Spleen (tissue), 7 donors: Measurements from ENCODE around the gene RIOK2.

GRCh38 chr5:95817248-95817980 lies 5.1 kb downstream of the GLRX start:
- PRO-cap, 4 experiments = no peak in any of the 4 experiments
- RAMPAGE, long total RNA, 4 experiments = no peak in any of the 4 experiments

GRCh38 chr5:95823433-95824581 lies 1.3 kb upstream of the GLRX start:
- PRO-cap, 4 experiments = peak in 4 of 4 experiments; most common plus-strand start chr5:95823887 (in 1); most common minus-strand start chr5:95824360 (in 4)
- RAMPAGE, long total RNA, 4 experiments = start-site peak on the minus strand in 1 of 4 experiments, at chr5:95824315-95824387 at its widest, 5 reads per replicate

DNA sequence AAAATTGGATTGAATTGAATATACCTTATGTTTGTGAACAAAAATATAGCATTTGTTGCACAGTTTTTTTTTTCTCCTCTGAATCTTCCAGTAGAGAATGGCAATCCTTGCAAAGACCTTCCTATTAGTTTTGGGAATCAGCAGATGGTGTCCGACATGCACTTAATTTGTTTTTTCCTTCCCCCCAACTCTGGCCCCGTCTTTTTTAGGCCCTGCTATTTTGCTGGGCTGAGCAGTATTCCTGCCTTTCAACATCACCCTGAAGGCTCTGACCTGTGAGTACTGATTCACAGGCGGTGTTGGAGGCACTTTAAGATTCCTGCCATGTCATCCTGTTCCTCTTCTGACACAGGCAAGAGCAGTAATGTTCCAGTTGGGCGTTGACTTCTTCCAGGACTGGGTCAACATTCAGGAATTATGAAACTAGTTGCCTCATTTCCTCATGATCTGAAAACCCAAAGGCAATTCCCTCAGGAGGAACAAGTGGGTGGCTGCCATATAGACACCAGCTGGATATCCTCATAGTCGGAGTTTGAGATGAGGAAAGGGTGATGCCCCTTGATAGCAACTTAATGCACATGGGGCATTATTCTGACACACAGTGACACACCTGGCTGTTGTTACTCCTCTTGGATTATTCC lies 19.3 kb upstream of the GLRX start:
- PRO-cap, 4 experiments = no peak in any of the 4 experiments
- RAMPAGE, long total RNA, 4 experiments = no peak in any of the 4 experiments

DNA sequence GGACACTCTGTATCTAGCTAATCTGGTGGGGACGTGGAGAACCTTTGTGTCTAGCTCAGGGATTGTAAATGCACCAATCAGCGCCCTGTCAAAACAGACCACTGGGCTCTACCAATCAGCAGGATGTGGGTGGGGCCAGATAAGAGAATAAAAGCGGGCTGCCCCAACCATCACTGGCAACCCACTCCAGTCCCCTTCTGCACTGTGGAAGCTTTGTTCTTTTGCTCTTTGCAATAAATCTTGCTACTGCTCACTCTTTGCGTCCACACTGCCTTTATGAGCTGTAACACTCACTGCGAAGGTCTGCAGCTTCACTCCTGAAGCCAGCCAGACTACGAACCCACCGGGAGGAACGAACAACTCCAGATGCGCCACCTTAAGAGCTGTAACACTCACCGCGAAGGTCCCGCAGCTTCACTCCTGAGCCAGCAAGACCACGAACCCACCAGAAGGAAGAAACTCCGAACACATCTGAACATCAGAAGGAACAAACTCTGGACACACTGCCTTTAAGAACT lies 29.6 kb upstream of the GLRX start:
- PRO-cap, 4 experiments = no peak in any of the 4 experiments
- RAMPAGE, long total RNA, 4 experiments = no peak in any of the 4 experiments

GRCh38 chr5:95878709-95879629 lies 56.4 kb upstream of the GLRX start:
- PRO-cap, 4 experiments = no peak in any of the 4 experiments
- RAMPAGE, long total RNA, 4 experiments = no peak in any of the 4 experiments

DNA sequence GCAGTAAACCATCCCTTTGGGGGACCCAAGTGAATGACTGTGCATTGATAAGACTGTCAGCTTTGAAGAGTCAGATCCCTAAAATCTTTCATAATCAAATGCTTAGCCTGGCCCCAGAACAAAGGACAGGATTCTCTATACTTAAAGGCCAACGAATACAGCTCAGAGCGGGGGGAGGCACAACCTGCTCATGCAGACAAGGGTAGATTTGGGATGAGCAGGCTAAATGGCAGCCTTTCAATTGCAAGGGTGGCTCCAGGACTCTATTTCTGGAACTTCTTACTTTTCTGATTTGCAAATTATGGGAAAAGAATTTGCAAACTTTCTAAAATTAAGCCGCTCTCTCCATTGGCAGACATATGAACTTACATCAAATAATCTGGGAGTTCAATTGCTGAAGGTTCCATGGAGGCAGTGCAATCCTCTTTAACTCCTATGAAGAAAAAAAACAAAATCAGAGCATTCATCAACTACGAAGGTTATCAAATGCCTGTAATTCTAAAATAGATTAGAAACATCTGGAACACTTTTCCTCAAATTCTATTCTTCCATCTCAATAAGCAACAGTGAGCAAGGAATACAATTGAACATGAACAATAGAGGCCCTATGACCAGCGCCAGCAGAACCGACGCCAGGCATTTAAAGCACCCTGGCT lies 66.3 kb downstream of the ELL2 start:
- PRO-cap, 4 experiments = no peak in any of the 4 experiments
- RAMPAGE, long total RNA, 4 experiments = no peak in any of the 4 experiments

GRCh38 chr5:95896618-95897311 lies 64.9 kb downstream of the ELL2 start:
- PRO-cap, 4 experiments = no peak in any of the 4 experiments
- RAMPAGE, long total RNA, 4 experiments = no peak in any of the 4 experiments

- PRO-cap, 4 experiments = no peak in any of the 4 experiments
- RAMPAGE, long total RNA, 4 experiments = no peak in any of the 4 experiments
Measured at GRCh38 chr5:95899805-95900243, 61.8 kb downstream of the ELL2 start.

GRCh38 chr5:95939523-95940177 lies 22.0 kb downstream of the ELL2 start:
- PRO-cap, 4 experiments = no peak in any of the 4 experiments
- RAMPAGE, long total RNA, 4 experiments = no peak in any of the 4 experiments

DNA sequence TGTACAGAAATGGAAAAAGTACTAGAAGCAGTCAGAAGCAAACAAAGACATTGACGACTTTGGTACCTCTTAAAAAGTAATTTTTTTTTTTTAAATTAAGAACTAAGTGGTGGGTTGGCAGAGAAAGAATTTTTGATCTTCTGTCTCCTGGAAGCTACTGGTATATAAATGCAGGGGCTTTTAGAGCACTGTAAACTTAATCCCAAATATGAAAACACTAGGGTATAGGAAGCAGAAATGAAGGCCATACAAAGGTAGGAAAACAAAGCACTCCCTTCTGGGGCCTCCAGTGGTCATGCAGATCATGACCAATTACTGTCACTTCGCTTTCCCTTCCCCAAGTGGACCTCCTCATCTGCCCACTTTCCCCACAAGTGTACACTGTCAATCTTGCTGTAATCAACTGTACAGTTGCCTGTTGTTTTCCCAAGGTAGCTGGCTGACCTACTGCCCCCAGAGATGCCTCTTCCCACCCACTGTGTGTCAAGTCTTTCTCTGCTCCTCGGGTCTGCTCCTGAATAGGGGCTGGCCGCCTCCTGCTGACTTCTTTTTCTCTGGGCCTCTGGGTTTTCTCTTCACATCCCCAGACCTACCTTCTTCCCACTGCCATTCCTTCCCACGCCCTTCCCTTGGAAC lies 2.7 kb downstream of the ELL2 start:
- PRO-cap, 4 experiments = peak in 1 of 4 experiments; most common minus-strand start position 549 of the sequence (in 1)
- RAMPAGE, long total RNA, 4 experiments = no peak in any of the 4 experiments

DNA sequence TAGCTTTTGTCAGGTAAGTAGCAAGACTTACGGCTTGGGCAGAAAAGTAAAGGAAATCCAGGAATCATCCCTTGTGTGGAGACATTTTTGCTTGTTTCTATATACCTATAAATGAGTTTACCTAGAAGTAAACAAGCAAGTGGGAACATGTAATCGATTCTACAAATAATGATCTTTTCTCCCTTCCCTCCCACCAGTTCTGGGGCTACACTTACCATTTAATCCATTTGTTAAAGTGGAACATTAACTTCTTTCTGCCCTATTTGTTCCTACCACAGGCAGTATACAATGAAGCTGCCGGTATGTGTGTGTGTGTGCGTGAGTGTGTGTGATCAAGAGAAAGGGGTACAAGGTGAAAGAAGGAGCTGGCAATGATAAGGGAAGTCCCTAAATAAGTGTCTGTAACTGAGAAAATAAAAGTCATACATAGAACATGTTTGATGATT lies 26.4 kb upstream of the ELL2 start:
- PRO-cap, 4 experiments = no peak in any of the 4 experiments
- RAMPAGE, long total RNA, 4 experiments = no peak in any of the 4 experiments

DNA sequence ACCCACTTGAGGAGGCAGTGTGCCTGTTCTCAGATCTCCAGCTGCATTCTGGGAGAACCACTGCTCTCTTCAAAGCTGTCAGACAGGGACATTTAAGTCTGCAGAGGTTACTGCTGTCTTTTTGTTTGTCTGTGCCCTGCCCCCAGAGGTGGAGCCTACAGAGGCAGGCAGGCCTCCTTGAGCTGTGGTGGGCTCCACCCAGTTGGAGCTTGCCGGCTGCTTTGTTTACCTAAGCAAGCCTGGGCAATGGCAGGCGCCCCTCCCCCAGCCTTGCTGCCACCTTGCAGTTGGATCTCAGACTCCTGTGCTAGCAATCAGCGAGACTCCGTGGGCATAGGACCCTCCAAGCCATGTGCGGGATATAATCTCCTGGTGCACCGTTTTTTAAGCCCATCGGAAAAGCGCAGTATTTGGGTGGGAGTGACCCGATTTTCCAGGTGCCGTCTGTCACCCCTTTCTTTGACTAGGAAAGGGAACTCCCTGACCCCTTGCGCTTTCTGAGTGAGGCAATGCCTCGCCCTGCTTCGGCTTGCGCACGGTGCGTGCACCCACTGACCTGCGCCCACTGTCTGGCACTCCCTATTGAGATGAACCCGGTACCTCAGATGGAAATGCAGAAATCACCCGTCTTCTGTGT lies 147.0 kb upstream of the ELL2 start:
- PRO-cap, 4 experiments = no peak in any of the 4 experiments
- RAMPAGE, long total RNA, 4 experiments = no peak in any of the 4 experiments

GRCh38 chr5:96146730-96147207 lies 185.1 kb upstream of the ELL2 start:
- PRO-cap, 4 experiments = peak in 1 of 4 experiments; most common minus-strand start chr5:96146879 (in 1)
- RAMPAGE, long total RNA, 4 experiments = no peak in any of the 4 experiments

DNA sequence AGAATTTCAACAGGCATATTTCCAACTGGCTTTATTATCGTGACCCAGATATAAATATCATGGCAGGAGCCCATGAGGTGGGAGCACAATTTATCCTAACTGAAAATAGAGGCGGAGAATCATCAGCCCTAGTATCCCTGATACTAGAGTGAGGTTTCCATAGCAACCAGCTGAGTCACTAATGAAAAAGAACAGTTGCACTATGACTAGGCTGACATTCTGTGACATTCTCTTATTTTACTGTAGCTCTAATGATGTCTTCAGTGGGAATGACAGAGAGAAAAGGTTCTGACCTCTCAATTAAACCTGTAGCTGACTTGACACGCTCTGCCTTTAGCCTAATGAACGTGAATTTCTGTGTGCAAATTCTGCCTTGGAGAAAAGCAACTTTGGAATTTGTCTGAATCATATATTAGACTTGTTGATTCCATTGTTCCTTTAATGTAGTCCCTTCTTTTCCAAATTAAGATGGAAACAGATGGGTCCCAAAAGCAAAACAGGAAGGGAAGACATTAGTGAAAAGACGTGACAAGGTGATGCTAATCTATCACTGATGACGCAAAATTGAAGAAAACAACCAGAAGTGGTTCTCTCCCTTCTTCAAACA lies 96.2 kb upstream of the CAST start:
- PRO-cap, 4 experiments = no peak in any of the 4 experiments
- RAMPAGE, long total RNA, 4 experiments = no peak in any of the 4 experiments

DNA sequence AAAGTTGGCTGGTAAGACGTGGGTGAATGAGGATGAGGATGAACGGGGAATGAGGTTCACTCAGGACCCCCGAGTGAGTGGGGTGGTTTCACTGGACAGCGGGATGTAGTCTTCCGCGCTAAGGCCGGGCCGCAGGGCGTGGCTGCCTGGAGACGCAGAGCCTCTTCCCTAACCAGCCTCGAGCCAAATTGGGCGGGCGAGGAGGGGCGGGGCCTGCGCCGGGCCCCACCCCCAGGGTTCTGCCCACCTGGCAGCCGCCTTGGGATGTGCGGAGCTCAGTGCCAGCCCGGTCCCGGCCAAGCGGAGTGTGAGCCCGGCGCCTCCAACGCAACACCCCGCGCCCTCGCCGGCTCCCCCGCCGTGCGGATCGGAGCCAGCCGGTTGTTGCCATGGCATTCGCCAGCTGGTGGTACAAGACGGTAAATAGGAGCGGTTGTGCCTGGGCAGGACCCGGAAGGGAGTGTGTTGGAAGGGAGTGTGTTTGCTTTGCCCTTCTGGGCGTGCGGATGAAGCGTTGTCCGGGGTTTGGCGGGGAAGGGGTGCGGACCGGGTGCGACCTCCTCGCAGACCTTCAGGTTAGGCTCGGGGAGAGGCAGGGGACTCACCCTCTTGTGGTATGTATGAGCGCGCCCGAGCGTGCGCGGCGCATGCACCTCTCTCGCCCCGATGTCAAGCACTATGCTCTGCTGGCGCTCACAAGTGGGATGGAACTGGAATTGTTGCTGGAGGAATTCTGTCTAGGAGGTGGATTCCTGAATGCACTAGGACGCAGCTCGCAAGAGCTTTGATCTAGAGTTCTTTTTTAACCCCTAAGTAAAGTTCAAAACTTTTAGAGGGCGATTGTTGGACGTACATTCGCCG lies 802 bp downstream of the CAST start:
- PRO-cap, 4 experiments = peak in 4 of 4 experiments; most common plus-strand start position 278 of the sequence (in 4); most common minus-strand start position 140 of the sequence (in 2)
- RAMPAGE, long total RNA, 4 experiments = start-site peak on the plus strand in 1 of 4 experiments, centred at position 261 of the sequence, 30 reads per replicate; start-site peak on the minus strand in 1 of 4 experiments, centred at position 148 of the sequence, 6 reads per replicate

DNA sequence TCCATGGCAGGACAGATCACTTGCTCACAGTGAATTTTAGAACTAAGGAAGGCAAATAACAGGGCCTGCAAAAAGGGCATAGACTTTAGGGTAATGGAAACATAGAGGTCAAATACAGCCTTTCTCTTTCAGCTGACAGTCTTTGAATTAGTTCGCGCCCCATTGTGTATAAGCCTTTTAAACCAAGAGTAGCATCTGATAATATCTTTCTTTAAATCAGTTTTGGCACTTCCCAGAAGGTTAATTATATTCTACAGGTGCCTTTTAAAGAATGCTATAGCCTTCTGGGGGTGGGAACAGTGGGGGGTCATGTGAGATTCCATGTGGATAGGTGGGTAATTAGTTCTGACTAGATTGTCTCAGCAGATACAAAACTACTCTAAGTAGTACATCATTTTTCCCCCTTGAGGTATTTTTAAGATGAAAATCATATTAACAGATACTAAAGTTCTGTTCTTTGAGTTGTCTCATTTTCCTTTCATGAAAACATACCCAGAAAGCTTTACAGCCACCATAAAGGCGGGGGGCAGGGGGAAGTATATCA lies 4.4 kb downstream of the CAST start:
- PRO-cap, 4 experiments = no peak in any of the 4 experiments
- RAMPAGE, long total RNA, 4 experiments = no peak in any of the 4 experiments

DNA sequence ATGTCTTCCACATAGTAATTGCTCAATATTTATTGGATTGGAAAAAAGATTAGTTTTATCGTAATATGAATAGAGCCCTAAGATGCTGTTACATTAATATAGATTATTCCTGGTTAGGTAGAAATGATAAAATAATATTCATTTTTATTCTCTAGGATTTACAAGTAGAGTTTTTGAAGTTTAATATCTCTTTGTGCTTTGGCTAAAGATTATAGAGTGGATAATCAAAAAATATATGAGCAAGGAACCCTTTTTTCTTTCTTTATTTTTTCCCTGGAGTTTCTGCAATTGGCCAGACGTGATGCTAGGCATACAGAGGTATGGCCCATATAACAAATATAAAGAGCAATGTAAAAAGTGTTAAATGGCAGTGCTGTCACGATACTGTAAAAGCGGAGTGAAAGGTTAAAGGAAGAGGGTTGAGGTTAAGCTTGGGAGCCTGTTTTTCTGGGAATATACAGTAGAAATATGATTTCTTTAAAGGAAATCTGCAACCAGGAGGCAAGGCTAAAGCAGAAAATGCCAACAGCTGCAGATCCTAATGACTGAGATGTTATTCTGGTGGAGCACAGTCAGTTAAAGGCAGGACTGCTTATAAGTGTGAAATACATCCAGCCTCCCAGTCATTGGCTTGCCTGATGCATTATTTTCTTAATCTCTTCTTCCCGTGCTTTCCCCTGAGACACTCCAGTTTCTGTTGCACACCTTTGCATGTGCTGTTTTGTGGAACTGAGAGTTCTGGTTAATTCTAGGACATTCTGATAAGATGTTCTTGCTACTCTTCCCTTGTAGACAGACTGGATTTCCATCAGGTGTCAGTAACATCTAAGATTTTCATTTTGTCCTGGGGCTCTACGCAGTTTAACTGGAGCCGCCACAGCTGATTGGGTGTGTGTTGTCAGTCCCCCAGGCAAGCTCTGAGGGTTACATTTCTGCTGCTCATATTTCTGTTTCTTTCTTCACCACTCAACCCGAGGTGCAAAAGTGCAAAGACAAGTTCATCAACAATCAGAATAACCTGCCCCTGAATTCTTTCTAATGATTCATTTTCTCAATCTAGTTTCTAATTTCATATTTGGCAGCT lies 44.2 kb downstream of the CAST start:
- PRO-cap, 4 experiments = no peak in any of the 4 experiments
- RAMPAGE, long total RNA, 4 experiments = no peak in any of the 4 experiments

DNA sequence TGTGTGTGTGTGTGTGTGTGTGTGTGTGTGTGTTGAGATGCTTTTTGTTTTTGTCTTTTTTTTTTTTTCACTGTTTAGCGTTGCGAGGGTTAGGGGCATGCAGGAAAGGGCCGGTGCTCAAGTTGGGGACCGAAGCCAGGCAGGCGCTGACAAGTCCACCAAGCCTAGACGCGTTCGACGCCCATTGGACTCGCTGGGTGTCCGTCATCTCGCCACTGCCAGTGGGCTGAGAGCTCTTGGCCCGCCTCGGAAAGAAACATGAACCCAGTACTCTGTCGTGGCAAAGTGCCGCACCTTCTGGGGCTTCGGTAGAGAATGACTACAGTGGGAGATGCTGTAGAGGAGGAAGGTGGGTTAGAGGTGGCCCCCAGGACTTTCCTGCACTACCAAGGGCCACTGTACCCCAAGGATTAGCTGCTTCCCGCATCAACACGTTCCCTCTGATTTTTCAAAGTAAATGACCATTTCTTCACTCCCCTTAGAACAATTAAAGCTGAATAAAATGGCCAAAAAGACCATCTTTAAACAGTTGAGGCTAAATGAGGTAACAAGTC lies 561 bp upstream of the ERAP1 start:
- PRO-cap, 4 experiments = peak in 4 of 4 experiments; most common plus-strand start position 311 of the sequence (in 3); most common minus-strand start position 131 of the sequence (in 3)
- RAMPAGE, long total RNA, 4 experiments = no peak in any of the 4 experiments

- PRO-cap, 4 experiments = peak in 4 of 4 experiments; most common plus-strand start chr5:97182830 (in 1); most common minus-strand start chr5:97183215 (in 3)
- RAMPAGE, long total RNA, 4 experiments = start-site peak on the plus strand in 1 of 4 experiments, at chr5:97182799-97182833 at its widest, 18 reads per replicate; start-site peak on the minus strand in 4 of 4 experiments, at chr5:97183189-97183247 at its widest, 78 to 278 reads per replicate
Measured at GRCh38 chr5:97182430-97183370, at the start of gene RIOK2. TSS of gene RIOK2 (minus strand) at chr5:97183247.

DNA sequence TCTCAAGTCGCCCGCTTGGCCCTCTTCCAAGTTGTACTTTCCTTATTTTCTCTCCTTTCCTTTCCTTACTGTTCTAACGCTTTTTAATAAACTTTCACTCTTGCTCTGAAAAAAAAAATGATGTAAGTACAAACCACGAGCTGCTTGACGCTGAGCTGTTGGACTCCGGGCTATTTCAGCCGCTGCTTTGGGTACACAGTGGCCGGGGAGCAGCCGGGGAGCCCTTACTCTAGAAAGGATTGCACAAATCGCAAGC lies 2.8 kb upstream of the RGMB start:
- PRO-cap, 4 experiments = peak in 1 of 4 experiments; most common plus-strand start position 198 of the sequence (in 1)
- RAMPAGE, long total RNA, 4 experiments = no peak in any of the 4 experiments